ENCODE results near the genes TAB2 and IYD.

GRCh38 chr6:148519345-148520038 lies 176.9 kb downstream of the SASH1 start:
- PRO-cap = no peak
- RAMPAGE, long total RNA = no peak

DNA sequence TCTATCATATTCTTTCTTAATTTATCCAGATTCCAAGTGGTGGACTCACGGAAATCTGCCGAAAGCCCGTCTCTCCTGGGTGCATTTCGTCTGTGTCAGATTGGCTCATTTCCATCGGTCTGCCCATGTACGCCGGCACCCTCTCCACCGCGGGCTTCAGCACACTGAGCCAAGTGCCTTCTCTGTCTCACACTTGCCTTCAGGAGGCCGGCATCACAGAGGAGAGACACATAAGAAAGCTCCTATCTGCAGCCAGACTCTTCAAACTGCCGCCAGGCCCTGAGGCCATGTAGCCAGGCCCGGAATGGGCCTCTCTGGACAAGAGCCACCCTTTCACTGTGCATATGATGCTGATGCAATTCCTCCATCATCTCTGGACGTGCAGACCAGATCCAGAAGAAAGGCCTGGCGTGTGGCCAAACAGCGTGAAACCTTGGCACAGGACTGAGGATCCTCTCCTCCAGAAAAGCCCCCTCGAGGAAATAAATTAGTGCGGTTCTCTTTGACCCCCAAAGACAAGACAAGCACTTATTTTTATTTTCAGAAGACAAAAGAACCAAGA lies 198.5 kb upstream of the UST start:
- PRO-cap = no peak
- RAMPAGE, long total RNA = no peak

DNA sequence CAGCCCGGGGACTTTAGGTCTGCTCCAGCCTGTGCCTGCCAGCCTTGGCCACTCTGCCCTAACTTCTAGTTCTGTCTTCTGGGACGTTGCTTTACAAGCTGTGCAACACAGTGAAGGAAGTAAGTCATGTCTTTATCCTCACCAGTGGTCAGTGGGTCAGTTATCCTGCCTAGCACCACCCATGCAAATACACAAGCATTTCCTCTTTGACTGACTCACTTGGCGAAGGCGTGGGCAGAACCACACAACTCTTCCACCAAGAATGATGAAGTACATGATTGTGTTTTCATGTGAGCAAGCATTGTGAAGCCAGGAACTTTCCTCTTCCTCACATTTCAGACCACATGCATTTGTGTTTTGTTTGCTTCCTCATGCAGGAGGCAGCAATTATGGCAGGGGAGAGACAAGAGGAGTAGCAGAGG lies 180.5 kb upstream of the UST start:
- PRO-cap = no peak
- RAMPAGE, long total RNA = no peak

DNA sequence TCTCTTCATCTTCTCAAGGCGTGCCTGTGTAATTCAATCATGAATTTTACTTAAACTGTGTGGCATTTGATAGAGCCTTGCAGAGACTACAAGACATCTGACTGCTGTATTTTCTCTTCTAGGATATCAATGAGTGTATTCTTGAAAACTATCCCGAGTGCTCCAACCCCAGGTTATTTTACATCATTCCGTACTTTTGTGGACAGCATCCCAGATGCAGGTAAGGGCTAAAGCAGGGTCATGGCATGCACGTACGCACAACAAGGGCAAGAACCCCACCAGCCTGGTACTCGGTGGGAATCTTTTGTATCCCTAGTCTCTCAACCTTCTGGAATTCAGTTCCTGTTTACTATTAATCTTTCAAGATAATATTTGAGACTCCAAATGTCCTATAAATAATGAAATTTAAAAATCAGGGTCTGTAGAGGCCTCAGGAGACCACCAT lies 272.2 kb downstream of the UST start:
- PRO-cap = no peak
- RAMPAGE, long total RNA = no peak

GRCh38 chr6:149317236-149318257 lies at the start of gene TAB2:
TSS of gene TAB2 (plus strand) at chr6:149317712.
- PRO-cap = bidirectional peak, plus-strand start at chr6:149317681, minus-strand start at chr6:149317461; bidirectional peak, plus-strand start at chr6:149317712, minus-strand start at chr6:149317720; bidirectional peak, plus-strand start at chr6:149318456, minus-strand start at chr6:149318106
- RAMPAGE, long total RNA = no peak

- PRO-cap = no peak
- RAMPAGE, long total RNA = no peak
Measured at GRCh38 chr6:149377798-149378260, 22.2 kb upstream of the SUMO4 start.

DNA sequence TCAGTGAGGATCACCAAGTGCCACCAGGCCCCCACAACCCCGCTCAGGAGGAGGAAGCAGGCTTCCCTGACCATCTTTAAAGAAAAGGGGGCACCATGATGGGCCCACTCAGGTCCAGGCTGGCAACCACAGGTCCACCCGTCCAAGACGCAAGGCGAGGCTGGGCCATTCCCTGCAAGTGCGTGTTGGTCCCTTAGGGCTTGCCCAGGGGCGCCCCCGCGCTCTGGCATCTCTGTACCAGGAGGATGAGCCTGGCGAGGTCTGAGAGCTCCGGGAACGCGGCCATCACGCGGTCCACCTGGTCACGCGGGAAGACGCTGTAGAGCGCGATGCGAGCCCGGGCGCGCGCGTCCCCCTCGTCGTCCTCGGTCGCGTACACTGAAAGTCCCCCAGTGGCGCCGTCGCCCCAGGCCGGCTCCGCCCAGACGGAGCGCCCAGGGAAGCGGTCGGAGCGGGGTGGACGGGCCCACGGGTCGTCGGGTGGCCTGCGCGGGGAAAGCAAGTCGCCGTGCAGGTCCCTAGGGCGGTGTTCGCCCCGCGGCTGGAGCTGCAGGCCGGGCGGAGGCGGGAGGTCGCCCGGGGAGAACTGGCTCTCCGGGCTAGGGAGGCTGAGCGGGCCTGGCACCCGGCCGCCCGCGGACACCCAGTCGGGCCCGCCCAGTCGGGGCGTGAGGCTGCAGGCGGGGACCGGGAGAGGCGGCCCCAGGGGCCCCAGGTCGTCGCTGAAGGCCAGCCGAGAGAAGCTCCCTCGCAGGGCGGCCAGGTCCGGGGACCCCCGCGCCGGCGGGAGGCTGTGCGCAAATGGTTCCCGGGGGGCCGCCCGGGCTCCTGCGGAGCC lies 34.1 kb downstream of the ZC3H12D start:
- PRO-cap = unidirectional peak, plus-strand start at position 322 of the sequence
- RAMPAGE, long total RNA = no peak

GRCh38 chr6:149568057-149568342 lies 1.8 kb downstream of the GINM1 start:
- PRO-cap = no peak
- RAMPAGE, long total RNA = no peak

DNA sequence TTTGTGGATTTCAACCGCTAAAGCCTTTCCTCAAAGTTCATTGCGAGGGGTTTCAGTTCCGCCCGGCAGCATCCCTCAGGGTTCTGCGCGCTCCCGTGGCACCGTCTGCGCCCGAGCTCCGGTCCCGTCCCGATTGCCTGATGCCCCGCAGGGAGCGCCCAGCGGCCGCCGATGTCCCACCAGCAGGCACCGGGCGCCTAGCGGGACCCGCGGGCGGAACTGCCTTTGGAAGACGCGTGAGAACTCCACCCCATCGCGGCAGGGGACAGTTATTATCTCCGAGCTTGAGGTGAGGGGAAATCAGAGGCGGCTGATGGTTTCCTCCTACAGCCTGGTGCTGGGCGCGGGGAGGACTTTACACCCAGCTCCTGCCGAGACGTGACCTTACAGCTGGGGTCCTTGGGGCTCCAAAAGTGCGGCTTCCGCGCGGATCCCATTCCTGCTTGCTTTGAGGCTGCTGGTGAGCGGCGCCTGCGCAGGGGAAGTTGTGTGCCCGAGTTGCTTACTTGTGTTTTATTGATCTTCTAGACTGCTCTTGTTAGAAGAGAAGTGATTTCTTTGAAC lies 27.1 kb downstream of the ULBP1 start:
- PRO-cap = no peak
- RAMPAGE, long total RNA = no peak

DNA sequence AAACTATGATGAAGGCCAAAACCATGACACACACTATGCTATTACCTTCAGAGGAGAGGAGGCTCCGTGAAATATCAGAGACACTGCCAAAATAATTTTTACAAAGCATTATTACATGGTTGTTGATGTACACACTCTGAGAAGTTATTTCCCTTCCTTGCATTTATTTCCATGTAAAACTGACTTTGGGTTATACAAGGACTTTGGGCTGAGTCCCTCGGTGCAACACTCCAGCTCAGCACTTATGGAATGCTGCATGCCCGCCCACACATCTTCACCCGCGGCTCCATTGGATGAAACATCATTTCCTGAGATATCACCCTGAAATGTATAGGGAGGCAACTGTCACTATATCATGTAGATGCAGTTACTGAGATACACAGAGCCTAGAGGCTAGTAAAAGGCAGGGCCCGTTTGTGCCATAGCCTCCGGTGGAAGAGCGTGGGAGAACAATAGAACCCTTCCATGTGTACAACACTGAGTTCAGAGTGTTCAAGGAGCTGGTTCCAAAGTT lies 101.2 kb upstream of the IYD start:
- PRO-cap = no peak
- RAMPAGE, long total RNA = no peak

DNA sequence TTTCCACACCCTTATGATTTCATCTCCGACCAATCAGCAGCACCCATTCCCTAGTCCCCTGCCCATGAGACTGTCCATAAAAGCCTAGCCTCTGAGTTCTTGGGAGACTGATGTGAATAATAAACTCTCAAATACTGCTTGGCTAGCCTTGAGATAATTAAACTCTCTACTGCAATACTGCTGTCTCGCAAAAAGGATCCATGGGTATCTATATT lies 71.4 kb upstream of the IYD start:
- PRO-cap = no peak
- RAMPAGE, long total RNA = no peak

DNA sequence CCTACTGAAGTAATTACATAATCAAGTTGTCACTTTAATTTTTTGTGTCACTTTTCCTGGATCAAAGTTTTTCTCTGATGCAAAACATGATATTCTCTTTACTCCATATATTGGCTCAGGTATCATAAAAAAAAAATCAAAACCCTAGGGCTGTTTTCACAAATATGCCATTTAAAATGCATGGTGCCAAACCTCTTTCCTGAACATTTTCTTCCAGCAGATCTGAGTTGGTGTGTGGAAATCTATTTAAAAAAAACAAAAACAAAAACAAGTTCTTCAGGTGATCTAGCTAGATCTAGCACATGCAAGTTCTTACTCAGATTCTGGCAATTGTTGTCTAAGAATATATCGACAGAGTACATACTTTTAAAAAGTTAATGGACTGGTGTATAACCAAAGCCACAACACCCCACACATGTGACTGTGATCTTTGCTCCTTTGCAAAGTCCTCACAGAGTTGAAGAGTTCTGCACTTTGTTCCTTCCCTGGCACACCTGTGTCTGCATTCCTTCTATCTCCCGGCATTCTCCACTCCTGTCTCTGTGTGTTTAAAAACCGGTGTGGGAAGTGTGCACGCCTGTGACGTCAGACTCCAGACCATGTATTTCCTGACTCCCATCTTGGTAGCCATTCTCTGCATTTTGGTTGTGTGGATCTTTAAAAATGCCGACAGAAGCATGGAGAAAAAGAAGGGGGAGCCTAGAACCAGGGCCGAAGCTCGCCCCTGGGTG lies at the start of gene IYD:
Gene IYD (plus strand): TSS at position 580 of the 731 bp plus-strand sequence.
- PRO-cap = no peak
- RAMPAGE, long total RNA = no peak

- PRO-cap = no peak
- RAMPAGE, long total RNA = no peak
Measured at GRCh38 chr6:150598983-150599619, 584 bp upstream of the PLEKHG1 start.

DNA sequence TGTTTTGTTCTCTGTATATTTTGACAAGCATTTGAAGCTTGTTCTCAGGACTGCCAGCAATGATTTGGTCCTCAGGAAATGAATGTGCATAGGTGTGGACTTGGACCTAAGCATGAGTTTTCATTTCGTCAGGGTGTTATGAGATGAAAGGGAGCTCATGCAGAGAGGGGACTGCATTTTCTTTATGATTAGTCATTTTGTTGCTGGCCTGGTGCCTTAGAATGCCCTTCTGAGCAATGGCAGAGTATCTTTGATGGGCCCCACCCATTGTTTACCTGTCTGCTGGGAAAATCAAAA lies 51.6 kb upstream of the MTHFD1L start:
- PRO-cap = no peak
- RAMPAGE, long total RNA = no peak

- PRO-cap = no peak
- RAMPAGE, long total RNA = no peak
Measured at GRCh38 chr6:150831961-150832275, 33.6 kb upstream of the MTHFD1L start.

DNA sequence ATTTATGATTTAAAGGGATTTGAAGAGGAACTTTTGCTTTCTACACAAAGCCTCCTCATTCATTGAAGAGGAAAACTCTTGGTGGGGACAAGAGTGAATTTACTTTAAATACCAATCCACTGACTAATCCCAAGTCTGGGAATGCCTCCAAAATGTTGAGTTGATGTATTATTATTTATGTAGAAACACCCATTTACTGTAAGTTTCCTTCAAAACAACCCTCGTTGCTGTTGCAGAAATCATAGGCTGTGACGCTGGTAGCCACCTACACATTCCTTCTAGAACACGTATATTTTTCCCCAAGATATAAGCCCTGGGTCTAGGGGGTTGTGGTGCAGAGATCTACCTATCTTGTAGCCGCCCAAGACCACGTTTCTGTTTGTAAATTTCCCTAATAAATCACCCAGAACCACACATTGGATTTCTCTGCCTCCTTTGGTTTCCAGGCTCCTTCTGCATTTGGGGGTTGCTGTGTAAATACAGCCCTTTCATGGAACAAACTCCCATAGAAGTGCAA lies 7.9 kb upstream of the MTHFD1L start:
- PRO-cap = no peak
- RAMPAGE, long total RNA = no peak

- PRO-cap = unidirectional peak, minus-strand start at chr6:151040990
- RAMPAGE, long total RNA = no peak
Measured at GRCh38 chr6:151040739-151041679, 175.5 kb downstream of the MTHFD1L start.

DNA sequence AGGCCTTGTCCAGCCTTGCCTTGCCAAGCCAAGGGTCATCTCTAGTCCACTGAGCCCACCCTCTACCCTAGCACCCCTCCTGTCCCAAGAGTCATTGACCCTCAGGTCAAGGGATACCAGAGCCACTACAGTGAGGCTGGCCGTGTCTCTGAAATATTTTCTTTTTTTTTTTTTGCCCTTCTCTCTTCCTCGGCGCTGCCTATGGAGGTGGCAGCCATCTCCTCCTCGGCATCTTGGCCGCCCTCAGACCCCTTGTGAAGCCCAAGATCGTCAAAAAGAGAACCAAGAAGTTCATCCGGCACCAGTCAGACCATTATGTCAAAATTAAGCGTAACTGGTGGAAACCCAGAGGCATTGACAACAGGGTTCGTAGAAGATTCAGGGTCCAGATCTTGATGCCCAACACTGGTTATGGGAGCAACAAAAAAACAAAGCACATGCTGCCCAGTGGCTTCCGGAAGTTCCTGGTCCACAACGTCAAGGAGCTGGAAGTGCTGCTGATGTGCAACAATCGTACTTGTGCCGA lies 140.4 kb upstream of the AKAP12 start:
- PRO-cap = no peak
- RAMPAGE, long total RNA = no peak

GRCh38 chr6:151242233-151242935 lies 2.6 kb downstream of the AKAP12 start:
- PRO-cap = no peak
- RAMPAGE, long total RNA = no peak

GRCh38 chr6:151254542-151255228 lies 14.9 kb downstream of the AKAP12 start:
- PRO-cap = no peak
- RAMPAGE, long total RNA = no peak

Data from urinary bladder (tissue), 3 donors.